Progenitor cell of endocrine pancreas (in vitro differentiated cells): Measurements from ENCODE around the genes UPF3B, CUL4B, TEX13D and RAB33A.

GRCh38 chrX:119841066-119841483 is 11.7 kb downstream of the UPF3B start:
- PRO-cap: no peak

DNA sequence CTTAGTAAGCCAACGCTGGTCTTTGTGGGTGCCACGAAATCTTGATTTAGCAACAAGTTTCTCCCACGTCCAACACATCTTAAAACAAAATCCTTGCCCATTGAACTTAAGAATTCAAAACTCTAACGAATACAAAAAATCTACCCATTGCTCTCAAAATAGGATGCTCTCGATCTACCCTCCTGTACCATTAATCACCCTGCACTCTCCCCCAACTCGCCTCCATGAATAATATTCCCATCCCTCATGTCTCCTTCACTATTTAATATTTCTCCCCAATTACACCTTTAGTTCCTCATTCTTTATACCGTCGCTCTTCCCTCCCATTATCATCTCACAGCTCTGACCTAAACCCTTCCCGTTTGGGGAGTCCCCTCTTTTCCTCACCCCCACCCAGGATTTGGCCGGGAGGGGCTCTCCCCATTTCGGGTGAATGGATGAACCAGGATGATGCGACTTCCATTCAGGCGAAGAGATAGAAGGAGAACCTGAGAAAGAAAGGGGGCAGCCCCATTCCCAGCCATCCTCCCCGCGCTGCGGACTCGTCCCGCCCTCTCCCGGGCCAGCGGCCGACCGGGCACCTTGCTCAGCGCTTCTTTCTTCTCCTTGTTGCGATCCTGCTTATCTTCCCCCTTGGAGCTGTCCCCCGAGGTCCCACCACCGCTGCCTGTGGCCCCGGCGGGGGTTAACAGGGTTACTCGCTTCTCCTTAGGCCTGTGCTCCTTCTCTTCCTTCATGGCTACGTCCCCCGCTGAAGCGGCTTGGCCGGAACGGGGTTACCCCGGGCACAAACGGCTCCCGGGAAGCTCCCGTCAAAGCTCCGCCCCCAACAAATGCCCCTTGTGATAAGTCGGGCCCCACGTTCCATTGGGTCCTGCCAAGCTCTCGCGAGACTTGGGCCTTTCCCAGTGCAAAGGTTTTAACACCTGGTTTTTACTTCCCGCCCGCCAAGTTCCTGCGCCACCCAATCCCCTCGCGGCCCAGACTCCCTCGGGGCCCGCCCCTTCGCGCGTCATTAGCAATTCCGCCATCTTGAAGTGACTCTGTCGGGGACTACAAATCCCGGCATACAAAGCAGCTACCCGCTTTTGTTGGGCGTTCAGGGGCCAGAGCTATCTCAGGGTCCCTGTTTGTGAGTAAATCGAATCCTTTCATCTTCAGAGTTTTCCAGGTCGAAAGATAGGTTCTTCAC is at the start of gene UPF3B:
Gene UPF3B, minus strand, starts transcription at position 772 of the 1,192 bp plus-strand sequence.
- PRO-cap: bidirectional peak, plus-strand start at position 1,115 of the sequence, minus-strand start at position 763 of the sequence

GRCh38 chrX:120547548-120548151 is 13.1 kb downstream of the CUL4B start:
- PRO-cap: no peak

GRCh38 chrX:120560340-120561287 is at the start of gene CUL4B:
Gene CUL4B, minus strand, starts transcription at chrX:120560962.
- PRO-cap: bidirectional peak, plus-strand start at chrX:120560564, minus-strand start at chrX:120560430; bidirectional peak, plus-strand start at chrX:120560849, minus-strand start at chrX:120560870

- PRO-cap: no peak
These were observed 20.9 kb upstream of the CUL4B start for GRCh38 chrX:120581671-120582031.

DNA sequence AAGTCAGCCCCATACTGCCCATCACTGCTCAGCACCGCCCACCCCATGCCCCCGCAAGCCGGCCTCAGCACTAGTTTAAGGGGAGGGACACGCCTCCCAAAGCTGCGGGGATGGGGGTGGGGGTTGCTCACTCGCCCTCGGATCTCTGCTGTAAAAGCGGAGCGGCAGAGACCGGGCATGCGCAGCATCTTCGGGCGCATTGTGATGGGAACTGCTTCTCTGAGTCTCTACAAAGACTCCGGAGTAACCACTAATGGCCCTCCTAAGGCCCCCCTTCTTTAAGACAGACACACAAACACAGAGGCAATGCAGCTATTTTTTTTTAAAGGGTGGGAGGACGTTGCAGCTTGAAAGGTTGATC is 735 bp upstream of the GRIA3 start:
- PRO-cap: no peak

DNA sequence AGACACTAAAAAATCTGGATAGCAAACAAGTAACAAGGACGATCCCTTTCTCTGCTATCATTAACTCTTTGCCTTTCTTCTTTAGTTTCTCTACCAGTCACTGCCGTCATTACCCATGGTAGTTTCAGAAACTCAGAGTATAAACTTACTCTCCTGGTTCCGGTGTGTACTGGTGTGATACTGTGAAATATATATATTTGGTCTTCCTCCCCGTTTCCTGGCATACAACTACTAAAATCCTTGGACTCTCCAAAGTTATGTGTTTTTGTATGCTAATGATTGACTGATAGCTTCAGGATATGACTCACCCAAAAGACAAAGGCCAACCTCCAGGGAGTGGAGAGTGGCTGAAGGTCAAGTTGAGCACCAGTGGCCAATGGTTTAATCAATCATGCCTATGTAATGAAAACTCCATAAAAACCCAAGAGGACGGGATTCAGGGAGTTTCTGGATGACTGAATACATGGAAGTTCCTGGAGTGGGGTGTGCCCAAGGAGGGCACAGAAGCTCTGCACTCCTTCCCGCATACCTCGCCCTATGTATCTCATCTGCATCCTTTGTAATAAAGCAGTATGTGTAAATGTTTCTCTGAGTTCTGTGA is 35.0 kb upstream of the XIAP start:
- PRO-cap: no peak

DNA sequence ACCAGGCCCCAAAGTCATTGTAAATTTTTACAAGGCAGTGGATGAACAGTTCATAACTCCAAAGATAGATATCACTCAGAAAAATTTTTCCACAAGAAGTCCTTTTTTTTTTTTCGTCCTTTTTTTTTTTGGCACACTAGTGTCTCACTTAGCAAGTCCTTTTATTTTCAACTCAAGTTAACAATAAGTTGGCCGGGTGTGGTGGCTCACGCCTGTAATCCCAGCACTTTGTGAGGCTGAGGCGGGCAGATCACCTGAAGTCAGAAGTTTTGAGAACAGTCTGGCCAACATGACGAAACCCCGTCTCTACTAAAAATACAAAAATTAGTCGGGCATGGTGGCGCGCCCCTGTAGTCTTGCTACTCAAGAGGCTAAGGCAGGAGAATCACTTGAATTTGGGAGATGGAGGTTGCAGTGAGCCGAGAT is 12.4 kb downstream of the XIAP start:
- PRO-cap: no peak

GRCh38 chrX:124306715-124307177 is 25.7 kb upstream of the TEX13D start:
- PRO-cap: no peak

- PRO-cap: no peak
These were observed at the start of gene TEX13D for GRCh38 chrX:124332306-124332983. Gene TEX13D, plus strand, starts transcription at chrX:124332660.

- PRO-cap: no peak
These were observed 23.6 kb downstream of the SH2D1A start for GRCh38 chrX:124369957-124370280.

- PRO-cap: no peak
These were observed 166.4 kb downstream of the PRR32 start for GRCh38 chrX:126985871-126986431.

DNA sequence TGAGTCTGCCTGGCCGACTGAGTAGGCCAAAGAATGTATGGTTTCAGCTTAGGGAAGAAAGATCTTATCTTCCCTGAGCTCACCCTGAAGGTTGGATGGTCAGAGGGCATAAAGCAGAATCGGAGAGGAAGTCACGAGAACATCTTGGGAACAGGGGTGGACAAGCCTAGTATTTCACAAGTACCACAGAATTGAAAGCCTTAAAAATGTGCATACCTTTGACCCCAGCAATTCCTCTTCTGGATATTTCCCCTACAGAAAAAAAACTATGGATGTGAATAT is 2.0 kb upstream of the SASH3 start:
- PRO-cap: no peak

DNA sequence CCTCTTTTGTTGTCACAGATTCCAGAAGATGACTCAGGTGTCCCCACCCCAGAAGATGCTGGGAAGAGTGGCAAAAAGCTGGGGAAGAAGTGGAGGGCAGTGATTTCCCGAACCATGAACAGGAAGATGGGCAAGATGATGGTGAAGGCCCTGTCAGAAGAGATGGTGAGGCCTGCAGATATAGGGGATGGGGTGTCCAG is 8.6 kb downstream of the SASH3 start:
- PRO-cap: no peak

GRCh38 chrX:129921111-129921508 is 15.1 kb downstream of the UTP14A start:
- PRO-cap: no peak

DNA sequence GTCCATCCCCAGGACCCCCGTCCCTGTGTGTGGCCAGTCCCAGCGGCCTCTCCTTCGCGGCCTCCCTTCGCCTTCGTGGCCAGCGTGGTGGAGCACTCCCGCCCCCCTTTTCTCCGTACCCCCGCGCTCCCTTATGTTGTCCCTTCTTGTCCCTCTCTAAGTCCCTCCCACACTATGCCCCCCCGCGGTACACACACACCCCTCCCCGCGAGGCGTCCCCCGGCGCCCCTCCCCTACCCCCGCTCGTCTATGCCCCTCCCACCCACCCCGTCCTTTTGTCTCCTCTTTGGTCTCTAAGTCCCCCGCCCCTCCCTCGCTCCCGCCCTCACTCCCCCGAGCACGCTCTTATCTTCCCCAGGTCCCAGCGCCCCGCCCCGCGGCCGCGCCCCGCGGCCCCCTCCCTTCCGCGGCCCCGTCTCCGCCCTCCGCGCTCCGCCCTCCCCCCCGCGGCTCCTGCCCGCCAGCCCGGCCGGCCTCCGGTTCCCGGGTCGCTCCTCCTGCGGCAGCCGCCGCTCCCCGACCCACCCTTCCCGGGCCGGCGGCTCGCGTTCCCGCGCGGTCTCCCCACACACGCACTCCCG is 26.2 kb downstream of the UTP14A start:
- PRO-cap: no peak

- PRO-cap: no peak
These were observed 22.9 kb upstream of the BCORL1 start for GRCh38 chrX:129959514-129959962.

GRCh38 chrX:130064137-130064538 is 46.2 kb downstream of the ELF4 start:
- PRO-cap: no peak

DNA sequence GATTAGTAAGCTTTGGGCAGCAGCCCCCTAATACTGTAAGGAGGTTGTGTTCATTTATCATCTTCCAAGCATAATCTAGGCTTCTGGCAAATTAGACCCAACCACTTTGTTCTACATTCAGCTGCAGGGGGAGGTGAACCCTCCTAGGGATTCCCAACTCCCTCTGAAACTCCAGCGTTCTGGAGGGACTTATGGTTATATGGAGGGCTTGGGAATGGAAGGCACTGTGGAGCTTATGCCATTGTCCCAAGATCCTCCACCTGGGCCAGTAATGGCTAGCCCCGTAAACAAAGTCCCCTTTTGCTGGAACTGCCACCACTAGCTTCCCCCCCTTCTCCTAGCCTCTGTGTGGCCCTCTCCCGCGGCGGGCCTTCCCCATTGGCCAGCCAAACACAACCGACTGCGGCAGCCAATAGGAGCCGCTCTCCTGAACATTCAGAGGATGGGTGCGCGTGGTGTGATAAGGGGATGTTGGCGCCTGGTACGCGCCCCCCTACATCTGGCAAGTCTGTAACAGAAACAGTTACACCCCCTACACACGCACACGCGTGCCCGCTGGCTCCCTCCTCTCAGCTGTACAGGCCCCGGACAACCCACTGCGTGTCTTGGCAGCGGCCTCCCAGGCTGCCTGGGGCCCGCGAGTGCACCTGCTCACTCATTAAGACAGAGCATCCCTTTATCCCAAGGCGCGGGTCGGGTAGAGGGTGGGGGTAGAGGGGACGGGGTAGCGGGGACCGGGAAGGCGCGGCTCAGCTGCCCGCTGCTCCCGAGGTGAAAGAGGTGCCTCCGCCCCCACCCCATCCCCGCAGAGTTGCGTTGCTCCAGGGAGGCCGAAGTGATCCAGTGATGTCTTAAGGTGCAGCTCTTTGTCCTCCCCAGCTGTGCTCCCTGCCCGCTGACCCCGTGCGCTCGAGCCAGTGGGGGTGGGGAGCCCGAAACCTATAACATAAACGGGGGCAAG is 869 bp upstream of the RAB33A start:
- PRO-cap: bidirectional peak, plus-strand start at position 438 of the sequence, minus-strand start at position 273 of the sequence

DNA sequence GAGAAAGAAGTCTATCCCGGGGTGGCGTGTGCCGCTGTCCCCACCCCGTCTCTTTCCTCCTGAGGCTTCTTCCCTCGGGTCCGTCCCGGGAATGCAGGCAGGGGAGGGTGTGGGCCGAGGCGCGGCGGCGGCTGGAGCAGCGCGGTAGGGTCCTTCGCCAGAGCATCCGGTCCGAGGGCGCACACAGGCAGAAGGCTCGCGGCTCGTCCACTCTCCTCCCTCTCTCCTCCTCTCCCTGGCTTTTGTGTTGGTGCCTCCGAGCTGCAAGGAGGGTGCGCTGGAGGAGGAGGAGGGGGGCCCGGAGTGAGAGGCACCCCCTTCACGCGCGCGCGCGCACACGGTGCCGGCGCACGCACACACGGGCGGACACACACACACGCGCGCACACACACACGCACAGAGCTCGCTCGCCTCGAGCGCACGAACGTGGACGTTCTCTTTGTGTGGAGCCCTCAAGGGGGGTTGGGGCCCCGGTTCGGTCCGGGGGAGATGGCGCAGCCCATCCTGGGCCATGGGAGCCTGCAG is at the start of gene RAB33A:
Gene RAB33A, plus strand, starts transcription at position 389 of the 525 bp plus-strand sequence.
- PRO-cap: bidirectional peak, plus-strand start at position 397 of the sequence, minus-strand start at position 244 of the sequence